Retinal pigment epithelial cell (primary cell): ENCODE data around the gene SH3PXD2A.

- RRBS, result no CpG with 5 or more reads among the region's 12 CpGs
These were observed 54.5 kb downstream of the SH3PXD2A start for GRCh38 chr10:103800439-103801640.

DNA sequence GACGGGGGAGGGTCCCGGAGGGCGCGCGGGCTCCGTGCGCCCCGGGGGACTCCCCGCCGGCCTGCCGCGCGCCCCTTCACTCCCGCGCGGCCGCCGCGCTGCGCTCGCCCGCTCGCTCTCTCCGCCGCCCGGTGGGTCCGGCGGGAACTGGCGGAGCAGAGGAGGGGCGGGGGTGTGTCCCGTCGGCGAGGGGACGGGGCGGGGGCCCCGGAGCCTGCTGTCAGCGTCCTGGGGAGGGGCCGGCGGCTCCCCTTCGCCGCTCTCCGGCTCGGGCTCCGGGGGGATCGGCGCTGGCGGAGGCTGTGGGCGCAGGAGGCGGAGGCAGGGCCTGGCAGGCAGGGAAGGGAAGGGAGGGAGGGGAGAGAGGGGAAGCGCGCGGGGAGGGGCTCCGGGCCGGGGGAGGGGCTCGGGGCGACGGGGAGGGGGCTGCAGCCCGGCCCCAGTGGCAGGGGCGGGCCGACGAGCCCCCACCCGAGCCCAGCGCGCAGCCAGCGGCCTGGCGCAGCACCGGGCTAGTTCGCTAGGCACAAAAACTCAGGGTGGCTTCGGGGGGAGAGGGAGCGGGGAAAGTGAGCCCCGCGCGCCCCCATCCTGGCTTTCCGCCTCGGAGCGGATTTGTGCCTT, at the start of gene SH3PXD2A:
TSS of gene SH3PXD2A (minus strand) at position 149 of the 624 bp plus-strand sequence.
- RRBS, result 1% methylated on average over 38 of the region's 76 CpGs

- RRBS, result no CpG with 5 or more reads among the region's 11 CpGs
These were observed 6.9 kb downstream of the STN1 start for GRCh38 chr10:103910759-103911758.

GRCh38 chr10:103916960-103917189, 1.1 kb downstream of the STN1 start:
- RRBS, result no CpG with 5 or more reads among the region's 2 CpGs

DNA sequence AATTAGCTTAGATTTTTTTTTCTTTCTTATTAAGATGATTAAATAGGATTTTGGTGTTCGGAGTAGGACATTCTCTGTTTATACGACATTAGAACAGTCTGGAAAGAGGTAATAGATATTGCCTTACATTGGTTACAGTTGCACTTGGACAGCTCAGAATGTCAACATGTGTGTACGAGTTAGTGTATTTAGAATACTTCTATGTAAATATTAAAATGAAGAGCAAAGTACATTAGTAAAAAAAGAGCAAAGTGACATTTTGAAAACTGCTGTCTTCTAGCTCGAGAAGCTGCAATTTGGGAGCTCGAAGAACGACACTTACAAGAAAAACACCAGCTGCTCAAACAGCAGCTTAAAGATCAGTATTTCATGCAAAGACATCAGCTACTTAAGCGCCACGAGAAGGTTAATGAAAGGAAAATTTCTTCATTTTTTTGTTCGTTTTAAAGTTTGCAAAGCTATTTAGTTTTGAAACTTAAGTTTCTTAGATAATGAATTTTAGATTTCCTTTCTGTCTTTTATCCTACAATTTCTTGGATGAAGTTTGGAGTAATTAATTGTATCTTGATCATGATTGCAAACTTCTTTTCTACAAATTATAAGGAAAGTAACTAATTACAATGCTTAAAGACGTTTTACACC, 51.7 kb downstream of the SLK start:
- RRBS, result no CpG with 5 or more reads among the region's 10 CpGs

DNA sequence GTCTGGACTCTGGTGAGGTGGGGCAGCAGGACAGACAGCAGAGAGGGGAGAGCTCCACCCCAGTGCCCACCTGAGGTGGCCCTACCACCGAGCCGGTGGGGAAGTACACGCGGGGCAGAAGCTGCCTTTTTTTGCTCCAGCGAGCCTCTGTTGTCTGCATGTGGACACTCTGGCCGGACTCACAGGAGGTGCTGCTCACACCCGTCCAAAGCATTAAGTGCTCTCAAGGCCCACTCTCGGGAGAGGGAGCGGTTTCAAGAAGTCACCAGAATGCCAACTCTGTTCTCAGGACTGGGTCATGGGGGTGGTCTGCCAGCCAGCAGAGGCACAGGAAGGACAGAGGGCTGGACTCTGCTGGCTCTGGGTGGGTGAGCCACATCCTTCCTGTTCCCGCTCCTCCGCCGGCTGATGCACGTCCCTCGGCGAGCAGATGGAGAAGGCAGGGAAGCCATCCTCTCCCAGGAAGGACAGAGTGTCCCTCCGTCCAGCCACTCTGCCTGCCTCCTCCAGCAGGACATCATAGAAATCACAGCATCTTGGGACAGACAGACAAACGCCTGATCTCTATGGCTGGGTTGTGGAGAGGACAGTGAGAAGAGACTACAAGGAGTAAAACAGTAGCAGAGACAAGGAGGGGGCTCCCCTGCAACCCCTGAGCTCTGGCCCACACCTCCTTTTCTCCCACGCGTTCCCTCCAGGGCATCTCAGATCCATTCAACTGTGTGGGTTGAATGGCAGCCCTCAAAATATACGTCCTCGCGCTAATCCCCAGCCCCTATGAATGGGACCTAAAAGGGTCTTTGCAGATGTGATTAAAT, 12.1 kb downstream of the ITPRIP start:
- RRBS, result 39% methylated on average over 5 of the region's 22 CpGs

DNA sequence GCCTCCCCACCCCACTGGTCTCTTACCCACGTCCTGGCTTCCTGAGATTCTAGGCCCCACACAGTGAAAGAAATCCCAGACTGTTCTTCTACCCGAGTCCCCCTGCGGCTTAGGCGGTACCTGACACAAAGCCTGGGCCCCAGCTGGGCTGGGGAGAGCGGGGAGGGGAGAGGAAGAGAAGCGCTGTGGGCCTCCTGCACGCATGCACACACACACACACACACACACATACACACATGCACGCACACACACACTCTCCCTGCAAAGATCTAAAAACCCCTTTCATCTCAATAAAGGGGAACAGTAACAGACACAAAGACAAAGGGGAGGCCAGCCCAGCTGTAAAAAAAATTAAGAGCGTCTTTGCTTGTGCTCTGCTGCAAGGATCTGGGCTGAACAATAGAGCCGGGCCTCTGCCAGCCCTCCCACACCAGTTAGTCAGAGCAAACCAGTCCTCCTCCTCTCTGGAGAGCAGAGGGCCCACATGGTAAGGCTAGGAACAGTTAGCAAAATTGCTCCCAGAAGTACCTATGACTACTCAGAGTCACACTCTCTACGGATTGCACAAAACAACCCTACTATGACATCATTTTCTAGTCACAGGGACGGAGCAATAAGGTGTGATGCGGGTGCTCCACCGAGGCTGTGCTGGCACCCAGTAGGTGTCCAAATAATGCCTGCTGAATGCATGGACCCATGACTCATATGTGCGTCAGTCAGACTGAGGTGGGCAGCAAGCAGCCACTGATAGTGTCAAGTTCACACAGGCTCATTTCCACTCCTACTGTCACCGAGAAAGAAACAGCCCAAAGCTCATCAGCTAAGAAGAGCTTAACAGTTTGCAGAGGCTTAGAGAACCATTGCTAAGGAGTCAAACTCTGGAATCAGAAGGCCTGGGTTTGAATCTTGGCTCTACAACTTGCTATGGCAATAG, 9.2 kb downstream of the ITPRIP start:
- RRBS, result no CpG with 5 or more reads among the region's 16 CpGs

DNA sequence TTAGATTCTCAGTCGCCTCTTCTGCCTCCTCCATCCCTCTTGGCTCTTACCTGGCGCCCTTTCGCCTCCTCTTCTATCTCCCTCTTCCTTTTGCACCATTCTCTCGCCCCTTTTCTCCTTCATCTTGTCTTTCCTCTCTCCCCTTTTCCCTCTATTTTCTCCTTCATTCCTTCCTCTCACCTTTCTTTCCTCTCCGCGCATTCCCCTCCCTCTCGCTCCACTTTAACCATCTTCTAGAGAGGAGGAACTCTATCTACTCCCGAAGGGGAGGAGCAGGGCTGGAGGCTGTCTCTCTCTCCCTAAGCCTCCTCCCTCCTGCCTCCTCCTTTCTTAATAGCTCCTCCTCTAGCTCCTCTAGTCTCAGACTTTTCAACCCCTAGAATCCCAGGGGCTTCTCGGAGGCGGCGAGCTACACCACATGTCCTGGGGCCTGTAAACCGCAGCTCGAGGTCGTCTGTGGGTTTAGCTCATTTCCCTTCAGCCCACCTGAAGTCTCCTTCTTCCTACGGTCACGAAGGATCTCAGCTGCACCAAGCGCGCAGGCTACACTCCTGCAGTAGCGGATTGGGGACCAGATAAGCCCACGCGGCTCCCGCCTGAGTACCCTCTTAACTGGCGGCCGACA, 1.7 kb upstream of the SORCS3 start:
- RRBS, result no CpG with 5 or more reads among the region's 24 CpGs

DNA sequence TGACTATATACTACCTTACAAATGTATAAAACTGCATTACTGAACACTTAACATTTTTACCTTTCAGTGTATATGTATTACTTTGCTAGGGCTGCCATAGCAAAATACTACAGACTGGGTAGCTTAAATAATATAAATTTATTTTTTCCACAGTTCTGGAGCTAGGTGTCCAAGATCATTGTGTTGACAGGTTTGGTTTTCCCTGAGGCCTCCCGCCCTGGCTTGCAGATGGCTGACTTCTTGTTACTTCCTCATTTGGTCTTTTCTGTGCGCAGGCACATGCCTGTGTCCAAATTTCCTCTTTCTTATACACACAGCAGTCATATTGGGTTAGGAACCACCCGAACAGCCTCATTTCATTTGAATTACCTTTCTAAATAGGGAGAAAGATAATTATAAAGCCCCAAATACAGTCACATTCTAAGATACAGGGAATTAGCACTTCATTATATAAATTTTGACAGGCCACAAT, 521.6 kb upstream of the SORCS1 start:
- RRBS, result no CpG with 5 or more reads among the region's 3 CpGs

DNA sequence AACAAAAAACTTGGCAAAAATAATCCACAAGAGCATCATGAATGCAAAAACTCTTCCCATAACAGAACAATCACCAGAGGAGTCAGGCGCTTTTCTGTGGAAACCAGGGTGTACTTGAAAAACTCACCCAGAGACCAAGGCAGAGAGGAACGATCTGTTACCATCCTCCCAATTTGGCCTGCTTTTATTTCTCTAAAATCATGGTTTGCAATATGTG, 36.4 kb upstream of the XPNPEP1 start:
- RRBS, result no CpG with 5 or more reads among the region's 2 CpGs

GRCh38 chr10:110020447-110021016, 12.7 kb downstream of the ADD3 start:
- RRBS, result no CpG with 5 or more reads among the region's 5 CpGs

DNA sequence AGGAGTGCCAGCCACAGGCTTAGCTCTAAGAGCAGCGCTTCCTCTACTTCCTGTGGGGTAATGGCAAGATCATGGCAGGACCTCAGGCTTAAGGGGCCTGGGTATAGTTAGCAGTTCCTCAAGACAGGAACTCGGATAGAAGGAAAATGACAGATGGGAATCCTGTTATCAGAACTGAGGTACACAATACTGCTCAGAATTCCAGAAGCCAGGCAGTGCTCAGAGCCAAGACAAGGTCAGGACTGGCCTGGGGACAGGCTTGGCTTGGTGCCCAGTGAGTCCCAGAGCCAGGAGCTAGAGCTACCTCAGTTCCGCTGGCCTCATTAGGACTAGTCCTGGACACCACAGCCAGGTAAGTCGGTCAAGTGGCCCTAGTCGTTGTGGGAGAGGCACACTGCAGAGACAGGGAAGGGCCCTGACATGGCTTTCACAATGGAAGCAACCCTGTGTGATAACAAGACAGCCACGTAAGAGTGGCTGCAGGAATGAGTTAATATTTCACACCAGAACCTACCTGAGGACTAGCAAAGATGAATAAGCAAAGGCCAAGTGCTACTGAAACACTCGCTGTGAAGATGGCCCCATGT, 65.2 kb upstream of the MXI1 start:
- RRBS, result no CpG with 5 or more reads among the region's 7 CpGs

- RRBS, result no CpG with 5 or more reads among the region's 10 CpGs
These were observed 55.9 kb upstream of the MXI1 start for GRCh38 chr10:110151481-110152029.

- RRBS, result no CpG with 5 or more reads among the region's 11 CpGs
These were observed 38.8 kb upstream of the MXI1 start for GRCh38 chr10:110168487-110169158.

DNA sequence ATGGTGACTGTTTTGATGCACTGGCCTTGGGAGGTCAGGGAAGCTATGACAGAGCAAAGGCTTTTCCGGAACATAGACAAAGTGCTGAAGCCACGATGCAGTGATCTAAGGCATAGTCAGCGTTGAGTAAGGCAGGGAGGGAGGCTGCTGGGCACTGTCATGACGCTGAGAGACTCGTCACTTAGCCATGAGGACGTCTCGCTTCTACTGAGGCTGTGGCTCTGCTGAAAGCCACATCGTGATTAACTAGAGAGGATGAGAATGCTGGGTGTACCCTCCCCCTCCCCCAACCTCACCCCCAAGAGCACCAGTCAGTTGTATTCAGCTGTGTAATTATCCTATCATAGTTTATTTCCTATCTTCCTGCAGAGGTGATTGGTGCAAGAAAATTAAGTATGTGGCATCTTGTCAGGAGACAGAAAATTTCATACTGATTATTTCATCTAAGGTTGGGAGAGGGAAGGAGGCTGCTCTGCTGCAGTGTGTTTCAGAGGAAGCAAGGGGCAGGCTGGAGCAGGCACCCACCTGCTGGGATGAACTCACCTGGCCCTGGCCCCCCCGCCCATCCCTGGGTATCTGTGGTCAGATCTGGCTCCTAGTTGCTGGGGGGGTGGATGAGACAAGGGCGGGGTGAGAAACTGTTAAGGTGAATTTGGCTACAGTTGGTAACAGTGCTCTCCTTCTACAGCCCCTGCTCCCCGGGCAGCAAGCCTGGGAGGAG, 48.9 kb upstream of the SMNDC1 start:
- RRBS, result no CpG with 5 or more reads among the region's 11 CpGs

DNA sequence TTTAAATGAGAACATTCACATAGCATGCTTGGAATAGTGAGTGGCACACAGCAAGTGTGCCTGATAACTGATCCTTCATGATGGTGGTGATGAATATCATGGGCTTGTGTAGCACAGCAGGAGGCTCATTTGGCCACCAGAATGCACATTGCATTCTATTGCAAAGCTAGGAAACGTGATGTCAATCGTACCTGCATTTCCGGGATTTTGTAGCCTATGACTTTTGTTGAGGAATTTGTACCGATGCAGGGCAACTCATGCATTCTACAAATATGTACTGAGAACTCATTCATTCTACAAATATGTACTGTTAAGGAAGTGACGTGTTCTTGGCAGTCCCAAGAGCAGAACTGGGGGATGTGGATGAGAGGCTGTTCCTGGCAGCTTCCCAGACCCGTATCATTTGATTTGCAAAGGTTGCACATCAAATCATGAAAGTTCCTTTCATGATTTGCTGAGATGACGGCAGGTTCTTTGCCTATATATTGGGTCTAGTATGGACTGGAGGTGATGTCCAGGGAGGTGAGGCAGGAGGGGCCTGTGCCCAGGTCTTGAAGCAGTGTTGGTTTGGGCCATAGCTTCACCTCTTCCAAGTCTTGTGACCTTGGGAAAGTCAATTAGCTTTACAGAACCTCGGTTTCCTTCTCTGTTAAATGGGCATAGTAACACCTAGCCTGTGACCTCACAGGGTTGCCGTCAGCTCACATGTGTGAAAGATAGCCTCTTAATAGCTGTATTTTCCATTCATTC, 94.7 kb upstream of the SMNDC1 start:
- RRBS, result no CpG with 5 or more reads among the region's 9 CpGs

DNA sequence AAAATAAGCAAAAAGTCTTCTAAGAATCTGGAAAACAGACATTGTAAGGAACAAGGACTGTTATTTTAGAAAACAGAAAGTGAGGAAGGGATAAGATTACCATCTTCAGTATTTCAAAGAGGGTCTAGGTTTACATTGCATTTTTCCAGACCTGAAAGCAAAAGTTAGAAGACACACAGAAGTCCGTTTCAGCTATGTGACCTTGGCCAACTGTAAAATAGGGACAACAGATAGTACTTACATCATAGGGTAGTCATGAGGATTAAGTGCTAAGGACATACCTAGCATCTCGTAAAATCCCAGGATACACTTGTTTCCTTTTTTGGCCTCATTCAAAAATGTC, 6.5 kb upstream of the DUSP5 start:
- RRBS, result no CpG with 5 or more reads among the region's 2 CpGs

- RRBS, result 0% methylated on average over 5 of the region's 60 CpGs
These were observed 28.1 kb downstream of the RBM20 start for GRCh38 chr10:110671776-110673042.

DNA sequence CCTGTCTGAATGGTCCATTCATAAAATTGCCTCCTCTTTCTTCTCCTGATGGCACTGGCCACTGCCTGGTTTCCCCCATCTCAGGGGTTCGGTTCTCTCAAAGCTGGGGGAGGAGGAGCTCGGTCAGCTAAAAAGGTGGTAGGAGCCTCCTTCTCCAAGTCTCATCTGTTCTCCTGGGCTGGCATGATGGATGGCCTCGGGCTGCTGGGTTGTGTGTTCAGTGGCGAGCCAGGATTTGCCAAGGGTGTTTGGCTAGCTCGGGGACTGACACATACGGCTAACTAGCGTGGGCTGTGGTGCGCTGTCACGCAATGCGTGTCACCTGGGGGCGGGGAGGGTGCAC, 36.2 kb downstream of the RBM20 start:
- RRBS, result no CpG with 5 or more reads among the region's 11 CpGs

DNA sequence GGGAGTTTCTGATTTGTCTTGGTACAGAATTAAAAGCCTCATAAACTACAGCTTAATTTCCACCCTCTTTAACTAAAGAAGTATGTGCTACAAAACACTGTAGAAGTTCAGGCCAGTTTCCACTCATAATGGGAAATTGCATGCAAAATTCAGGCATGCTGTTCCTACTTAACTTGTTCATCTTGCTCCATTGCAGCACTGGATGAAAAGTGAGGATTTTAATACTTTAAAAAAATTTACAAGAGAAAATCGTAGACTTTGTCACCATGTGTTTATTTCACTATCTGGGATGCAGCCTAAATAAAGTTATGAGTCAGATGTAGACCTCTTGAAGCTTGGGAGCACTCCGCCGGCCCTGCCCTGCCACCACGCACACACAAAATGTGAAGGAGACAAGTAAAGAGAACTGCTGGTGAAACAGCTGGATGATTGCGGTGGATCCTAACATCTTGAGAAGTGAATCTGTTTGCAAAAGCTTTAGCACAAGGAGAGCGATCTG, 40.4 kb downstream of the RBM20 start:
- RRBS, result no CpG with 5 or more reads among the region's 6 CpGs